Measurements from ENCODE around the genes NOS2, LYRM9, SLC46A1, SDF2 and RAB34.

DNA sequence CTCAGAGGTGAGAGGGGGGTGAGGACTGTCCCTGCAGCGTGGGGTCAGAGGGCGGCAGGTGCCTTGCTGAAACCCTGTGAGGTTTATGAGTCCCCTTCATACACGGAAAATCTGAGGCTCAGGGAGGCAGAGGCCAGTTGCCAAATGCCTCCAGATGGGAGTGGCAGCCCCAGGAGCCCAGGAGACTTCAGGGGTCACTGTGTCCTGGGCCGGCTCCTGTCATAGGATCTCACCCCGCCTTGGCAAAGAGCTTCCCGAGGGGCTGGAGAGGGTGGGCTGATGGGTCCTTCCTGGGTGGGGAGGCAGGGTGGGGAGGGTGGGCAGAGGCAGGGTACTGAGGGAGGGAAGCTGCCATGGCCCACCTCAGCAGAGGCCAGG, 965 bp downstream of the LGALS9 start:
- PRO-cap, 2 experiments = no peak in any of the 2 experiments

DNA sequence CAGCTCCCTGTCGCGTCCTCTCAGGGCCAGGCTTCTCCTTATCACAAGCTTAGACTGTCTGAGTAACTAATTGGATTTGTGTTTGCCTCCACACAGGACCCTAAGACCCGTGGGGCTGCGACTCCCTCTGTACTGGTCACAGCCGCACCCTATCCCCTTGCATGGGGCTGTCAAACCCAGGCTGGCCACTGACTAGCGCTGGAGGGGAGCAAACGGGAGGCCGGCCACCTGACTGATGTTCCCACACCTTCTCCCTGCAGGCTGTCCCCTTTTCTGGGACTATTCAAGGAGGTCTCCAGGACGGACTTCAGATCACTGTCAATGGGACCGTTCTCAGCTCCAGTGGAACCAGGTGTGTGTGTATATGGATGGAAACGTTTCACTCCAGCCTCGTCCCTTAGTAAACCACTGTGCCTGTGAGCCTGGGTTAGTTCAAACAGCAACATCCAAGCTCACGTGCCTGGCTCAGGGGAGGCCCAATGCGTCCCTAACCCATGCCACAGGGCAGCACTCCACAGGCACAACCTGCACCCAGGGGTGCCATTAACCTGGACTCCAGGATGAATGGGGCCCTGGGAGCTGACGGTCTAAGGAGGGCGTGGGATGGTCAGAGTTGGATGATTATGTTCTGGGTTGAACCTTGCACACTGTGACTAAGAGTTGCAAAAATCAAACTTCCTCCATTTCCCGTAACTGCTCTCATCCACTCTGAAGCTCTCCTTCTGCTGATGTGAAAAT, 7.2 kb downstream of the LGALS9 start:
- PRO-cap, 2 experiments = no peak in any of the 2 experiments

DNA sequence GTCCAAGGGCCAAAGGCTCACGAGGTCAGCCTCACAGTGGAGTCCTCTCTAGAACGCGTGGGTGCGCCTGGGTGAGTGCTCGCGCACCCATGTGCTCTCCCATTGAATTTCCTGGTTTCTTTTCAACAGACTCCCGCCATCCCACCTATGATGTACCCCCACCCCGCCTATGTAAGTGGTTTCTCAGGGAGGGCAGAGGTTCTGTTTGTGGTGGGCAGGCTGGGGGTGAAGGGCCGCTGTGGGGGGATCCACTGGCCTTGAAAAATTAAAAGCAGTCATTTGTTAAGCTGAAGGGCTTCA, 15.4 kb downstream of the LGALS9 start:
- PRO-cap, 2 experiments = no peak in any of the 2 experiments

DNA sequence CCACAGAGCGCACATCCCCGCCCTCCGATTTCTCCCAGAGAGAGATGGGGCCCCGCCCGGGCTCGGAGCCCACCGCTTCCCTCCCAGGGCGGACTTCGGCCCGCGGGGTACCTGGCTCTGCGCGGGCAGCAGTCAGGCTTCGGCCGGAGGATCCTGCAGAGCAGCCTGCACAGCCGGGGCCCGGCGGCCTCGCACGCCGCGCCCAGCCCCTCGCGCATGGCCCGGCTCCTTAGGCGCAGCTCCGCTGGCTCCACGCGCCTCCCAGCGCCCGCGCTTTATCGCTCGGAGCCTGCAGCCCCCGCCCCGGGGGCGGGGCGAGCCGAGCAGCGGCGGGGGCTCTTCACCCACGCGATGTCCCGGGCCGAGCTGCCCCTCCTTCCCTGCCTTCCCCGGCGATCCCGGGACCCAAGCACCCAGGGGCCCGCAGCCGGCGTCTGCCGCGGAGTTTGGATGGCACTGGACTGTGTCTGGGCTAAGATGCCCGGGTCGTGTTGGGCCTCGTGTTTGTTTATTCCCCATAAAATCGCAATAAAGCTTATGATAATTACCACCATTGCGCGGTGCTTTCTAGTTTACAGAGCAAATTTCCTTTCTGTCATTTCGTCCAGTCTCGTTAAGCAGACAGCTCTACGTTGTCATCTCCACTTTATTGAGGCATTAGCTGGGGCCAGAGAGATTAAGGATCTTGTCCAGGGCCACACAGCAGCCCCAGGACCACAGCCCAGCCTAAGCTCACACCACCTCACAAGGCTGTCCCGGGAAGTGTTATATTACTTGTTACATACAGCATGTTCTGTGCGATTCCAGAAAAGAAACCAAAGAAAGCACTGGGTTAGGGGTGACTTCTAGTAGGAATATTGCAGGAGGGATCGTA, 6.6 kb downstream of the NOS2 start:
- PRO-cap, 2 experiments = no peak in any of the 2 experiments

DNA sequence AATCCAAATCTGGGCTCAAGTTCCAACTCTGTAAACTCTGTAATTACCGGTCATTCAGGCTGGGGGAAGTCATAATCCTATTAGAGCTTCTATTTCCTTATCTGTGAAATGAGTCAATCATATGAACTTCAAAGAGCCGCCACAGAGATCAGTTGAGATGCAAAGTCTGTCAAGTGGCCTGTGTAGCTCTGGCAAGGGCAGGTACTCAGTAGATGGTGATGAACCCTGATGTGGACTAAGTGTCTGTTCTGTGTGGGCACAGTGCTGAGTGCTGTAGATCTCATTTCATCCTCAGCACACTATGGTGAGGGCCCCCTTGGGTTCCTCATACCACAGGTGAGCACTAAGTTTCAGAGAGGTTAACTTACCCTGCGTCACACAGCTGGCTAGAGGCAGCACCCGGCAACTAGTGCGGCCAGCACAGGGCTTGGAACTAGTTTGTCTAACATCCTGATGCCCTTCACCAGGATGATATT, 2.5 kb downstream of the NOS2 start:
- PRO-cap, 2 experiments = no peak in any of the 2 experiments

- PRO-cap, 2 experiments = no peak in any of the 2 experiments
These were observed at the start of gene NOS2 for GRCh38 chr17:27800318-27801008. TSS of gene NOS2 (minus strand) at chr17:27800529.

DNA sequence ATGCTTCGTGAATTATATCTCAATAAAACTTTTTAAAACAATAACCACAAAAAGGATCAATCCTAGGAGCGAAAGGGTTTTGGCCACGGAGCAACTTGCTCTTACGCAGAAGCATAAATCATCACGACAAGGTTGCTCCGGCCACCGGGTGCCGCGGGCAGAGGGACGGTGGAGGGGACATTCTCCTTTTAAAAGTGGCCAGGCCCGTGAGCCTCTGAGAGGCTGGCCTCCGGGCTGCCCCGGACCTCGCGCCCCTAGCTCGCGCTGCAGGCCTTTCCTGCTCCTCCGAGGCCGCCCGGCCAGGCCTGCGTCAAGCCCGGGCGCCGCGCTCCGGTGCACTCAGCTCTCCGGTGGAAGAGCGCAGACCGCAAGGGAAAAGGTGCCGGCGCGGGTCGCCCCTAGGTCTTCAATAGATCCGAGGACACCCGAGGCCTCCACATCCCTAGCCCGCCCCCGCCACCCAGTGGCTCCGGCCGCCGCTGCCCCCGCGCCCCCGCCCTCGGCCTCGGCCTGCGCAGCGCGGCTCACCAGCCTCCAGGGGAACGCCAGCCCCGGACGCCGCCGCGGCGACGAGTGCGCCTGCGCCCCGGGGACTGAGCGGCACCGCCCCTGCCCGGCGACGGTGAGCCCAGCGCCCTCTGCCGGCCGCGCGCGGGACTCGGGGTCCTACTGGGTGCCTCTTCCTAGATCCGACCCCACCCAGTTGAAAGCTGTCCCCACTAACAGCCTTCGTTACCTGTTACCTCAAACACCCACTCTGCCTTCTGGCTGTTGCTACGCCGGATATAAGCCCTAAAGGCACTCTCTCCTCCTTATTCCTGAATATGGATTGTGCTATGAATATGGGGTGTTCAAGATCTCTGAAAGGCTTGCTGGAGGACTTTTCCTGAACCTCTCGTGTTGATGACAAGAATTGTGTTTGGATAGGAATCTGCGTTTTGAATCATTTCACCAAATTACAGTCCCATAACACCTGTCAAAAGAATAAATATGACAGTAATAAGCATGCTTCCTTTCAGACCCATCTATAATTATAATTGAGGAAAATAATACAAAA, at the start of gene LYRM9:
TSS of gene LYRM9 (minus strand) at position 577 of the 1,057 bp plus-strand sequence.
- PRO-cap, 2 experiments = peak in 2 of 2 experiments; most common plus-strand start position 342 of the sequence (in 1); most common minus-strand start position 540 of the sequence (in 1)

- PRO-cap, 2 experiments = no peak in any of the 2 experiments
These were observed 2.0 kb downstream of the NLK start for GRCh38 chr17:28044231-28045031.

DNA sequence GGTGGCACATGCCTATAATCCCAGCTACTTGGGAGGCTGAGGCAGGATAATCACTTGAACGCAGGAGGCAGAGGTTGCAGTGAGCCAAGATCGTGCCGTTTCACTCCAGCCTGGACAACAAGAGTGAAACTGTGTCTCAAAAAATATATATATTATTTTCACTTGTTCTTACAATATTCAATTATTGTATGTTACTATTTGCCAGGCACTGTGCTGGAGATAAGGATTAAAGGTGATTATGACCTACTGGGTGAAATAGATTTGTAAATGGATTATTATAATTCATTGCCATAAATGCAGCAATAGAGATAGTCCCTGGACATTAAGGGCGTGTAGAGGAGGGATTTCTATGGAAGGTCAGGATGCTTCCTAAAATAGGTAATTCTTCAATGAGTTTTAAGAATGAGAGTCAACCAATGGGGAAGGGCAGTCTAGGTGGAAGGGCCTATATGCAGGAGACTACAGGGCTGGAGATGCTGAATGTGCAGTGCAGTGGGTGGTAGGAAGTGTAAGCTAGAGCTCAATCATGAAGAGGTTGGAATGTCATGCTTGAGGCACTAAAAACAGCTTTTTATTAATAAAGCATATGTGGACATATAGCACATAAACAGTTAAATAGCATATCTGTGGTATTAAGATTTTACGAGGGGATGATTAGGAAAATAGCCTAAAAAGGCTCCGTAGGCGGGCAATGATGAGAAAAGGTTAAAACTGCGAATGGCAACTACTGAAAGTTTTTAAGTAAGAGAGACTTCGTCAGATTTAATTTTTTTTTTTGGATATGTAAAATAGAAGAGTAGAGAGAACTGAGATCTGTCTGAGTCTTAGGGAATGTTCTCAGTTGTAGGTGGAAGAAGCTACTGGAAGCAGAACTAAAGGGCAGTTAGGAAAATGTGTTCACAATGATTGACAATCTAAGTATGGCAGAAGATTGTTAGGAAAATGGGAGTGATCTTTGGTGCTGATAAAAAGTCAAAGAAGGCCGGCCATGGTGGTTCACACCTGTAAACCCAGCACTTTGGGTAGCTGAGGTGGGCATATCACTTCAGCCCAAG, 7.7 kb downstream of the NLK start:
- PRO-cap, 2 experiments = no peak in any of the 2 experiments

DNA sequence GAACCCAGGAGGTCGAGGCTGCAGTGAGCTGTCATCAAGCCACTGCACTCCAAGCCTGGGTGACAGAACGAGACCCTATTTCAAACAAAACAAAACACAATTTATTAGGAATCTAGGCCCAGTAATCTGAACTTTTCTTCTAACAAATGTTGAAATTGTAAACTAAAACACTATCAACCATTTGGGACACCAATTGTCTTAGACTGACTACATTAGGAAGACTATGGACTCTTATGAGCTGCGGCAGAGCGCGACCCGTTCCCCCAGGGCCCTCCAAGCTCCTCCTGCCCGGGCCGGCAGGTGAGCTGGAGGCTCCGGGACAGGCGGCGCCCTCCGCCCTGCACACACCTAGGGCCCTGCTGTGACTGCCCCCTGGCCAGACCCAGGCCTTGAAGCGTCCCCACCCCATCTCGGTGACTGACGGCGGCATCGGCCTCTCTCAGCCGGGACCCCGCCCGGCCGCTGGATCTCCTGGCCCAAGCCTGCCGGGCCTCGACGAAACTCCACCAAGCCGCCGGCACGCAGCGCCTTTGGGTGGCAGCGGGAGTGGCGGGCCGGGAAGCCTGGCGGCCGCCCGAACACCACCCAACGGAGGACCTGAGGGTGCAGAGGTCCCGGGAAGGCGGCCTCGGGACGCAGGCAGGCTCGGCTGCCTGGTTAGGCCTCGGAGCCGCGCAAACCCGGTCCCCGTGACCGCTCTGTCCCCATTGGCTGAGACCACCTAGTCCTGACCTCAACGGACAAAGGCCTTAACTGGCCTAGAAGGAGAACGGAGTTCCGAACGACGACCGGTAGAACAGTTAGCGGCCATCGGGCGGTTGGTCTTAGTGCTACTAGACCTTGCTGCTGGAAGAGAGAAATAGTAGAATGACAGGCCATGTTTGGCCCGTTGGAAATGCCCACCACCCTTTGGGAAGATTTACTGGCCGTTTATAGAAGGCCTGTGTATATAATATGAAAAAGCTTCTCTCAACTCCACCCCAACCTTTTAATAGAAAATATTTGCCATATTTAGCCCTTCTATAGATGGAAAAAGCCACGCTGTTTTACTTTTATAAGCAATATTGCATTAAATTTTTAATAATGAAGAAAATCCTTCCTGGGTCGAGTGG, 12.0 kb upstream of the TMEM97 start:
- PRO-cap, 2 experiments = no peak in any of the 2 experiments

GRCh38 chr17:28405518-28406942, at the start of gene SLC46A1:
TSS of gene SLC46A1 (minus strand) at chr17:28406212.
- PRO-cap, 2 experiments = peak in 1 of 2 experiments; most common plus-strand start chr17:28405973 (in 1); most common minus-strand start chr17:28406592 (in 1)

- PRO-cap, 2 experiments = no peak in any of the 2 experiments
These were observed 3.7 kb upstream of the ALDOC start for GRCh38 chr17:28580263-28580937.

- PRO-cap, 2 experiments = no peak in any of the 2 experiments
These were observed 2.4 kb downstream of the RSKR start for GRCh38 chr17:28611414-28612211.

DNA sequence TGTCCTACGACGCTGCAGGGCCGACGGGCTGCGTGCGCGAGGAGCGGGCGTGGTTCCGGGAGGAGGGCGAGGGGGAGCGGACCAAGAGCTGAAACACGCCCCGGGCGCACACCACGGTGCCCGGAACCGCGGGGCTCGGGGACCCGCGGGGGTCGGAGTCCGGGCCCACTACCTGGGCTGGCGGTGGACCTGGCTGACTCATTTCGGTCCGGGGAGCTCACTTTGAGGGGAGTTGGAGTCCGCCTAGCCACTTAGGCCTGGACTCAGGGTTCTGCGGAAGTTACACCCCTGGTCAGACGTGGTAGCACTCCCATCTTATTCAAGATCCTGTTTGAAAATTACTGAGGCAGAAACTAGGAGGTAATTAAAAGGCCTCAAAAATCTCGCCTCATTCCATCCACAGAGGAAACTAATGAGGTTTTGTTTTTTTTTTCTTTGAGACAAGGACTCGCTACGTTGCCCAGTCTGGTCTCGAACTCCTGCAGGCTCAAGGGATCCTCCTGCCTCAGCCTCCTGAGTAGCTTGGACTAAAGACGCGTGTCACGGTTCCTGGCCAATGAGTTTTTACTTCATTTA, 383 bp upstream of the BLTP2 start:
- PRO-cap, 2 experiments = peak in 2 of 2 experiments; most common plus-strand start position 53 of the sequence (in 2)

DNA sequence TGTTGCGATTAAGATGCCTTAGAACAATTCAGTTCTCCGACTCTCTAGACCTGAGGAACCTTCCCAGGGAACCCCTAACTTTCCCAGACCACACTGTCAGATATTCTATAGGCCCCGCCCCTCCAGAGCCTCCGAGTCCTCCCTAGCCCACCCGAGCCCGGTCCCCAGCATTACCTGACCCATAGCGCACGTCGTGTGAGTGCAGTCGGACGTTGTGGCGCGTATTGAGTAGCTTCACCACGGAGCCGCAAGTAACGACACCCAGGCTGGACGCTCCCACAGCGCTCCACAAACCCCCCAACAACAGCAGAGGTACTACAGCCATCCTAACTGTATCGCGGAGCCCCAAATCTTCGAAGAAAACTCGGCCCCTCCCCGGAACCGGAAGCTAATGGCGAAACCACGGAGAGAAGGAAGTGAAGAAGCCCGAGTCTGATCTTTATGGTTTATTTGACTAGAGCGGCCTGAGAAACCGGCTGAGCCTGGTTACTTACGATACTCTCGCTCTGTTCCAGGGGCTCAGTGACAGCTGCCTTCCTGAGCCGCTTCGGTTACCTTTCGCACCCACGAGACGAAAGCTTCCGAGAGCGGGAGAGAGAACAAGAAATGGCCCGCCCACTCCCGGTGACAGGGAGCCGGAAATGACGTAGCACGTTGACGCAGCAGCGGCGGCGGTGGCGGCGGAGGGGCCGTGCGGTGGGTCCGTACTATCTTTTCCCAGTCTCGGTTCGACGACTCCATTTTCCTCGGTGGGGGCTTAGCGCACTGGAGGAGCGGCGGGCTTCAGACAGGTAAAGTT, at the start of gene SDF2:
TSS of gene SDF2 (minus strand) at position 355 of the 799 bp plus-strand sequence.
- PRO-cap, 2 experiments = peak in 2 of 2 experiments; most common plus-strand start position 657 of the sequence (in 2); most common minus-strand start position 355 of the sequence (in 2)

DNA sequence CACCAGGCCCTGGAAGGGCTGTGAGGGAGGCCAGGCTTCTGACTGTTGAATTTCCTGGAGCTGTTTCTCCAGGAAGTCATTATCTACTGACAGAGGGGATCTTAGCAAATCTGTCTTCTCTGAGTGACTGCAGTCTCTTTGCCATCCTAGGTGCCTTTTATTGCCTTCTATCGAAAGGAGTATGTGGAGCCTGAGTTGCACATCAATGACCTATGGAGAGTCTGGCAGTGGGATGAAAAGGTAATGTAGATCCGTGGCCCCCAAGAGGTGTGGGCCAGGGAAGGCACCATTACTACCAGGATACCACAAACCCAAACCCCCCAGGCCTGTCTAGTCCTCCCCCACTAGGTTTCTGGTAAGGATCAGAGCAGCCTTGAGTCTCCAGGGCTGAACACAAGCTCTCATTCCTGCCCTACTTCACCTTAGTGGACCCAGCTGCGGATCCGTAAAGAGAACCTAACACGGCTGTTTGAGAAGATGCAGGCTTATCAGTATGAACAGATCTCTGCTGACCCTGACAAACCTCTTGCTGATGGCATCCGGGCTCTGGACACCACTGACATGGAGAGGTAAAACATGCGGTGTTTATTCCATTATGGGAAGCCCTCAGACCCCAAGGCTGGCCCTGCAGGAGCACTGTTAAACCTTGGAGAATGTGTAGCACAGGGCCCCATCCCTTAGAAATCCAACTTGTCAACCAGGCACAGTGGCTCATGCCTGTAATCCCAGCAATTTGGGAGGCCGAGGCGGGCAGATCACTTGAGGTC, 16.6 kb downstream of the SUPT6H start:
- PRO-cap, 2 experiments = no peak in any of the 2 experiments

- PRO-cap, 2 experiments = peak in 1 of 2 experiments; most common plus-strand start chr17:28717679 (in 1); most common minus-strand start chr17:28717654 (in 1)
These were observed at the start of gene RAB34 for GRCh38 chr17:28717566-28718730. TSS of gene RAB34 (minus strand) at chr17:28717868.

DNA sequence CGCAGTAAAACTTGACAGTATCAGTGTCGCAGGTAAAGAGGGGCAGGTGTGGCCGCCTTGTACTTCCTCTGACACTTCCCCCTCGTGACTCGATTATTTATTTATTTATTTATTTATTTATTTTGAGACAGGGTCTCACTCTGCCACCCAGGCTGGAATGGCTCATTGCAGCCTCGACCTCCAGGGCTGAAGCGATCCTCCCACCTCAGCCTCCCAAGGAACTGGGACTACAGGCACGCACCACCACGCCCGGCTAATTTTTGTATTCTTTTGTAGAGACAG, 911 bp upstream of the RPL23A start:
- PRO-cap, 2 experiments = no peak in any of the 2 experiments

- PRO-cap, 2 experiments = peak in 2 of 2 experiments; most common plus-strand start chr17:28723431 (in 2)
These were observed 2.9 kb downstream of the TLCD1 start for GRCh38 chr17:28722695-28723955.

DNA sequence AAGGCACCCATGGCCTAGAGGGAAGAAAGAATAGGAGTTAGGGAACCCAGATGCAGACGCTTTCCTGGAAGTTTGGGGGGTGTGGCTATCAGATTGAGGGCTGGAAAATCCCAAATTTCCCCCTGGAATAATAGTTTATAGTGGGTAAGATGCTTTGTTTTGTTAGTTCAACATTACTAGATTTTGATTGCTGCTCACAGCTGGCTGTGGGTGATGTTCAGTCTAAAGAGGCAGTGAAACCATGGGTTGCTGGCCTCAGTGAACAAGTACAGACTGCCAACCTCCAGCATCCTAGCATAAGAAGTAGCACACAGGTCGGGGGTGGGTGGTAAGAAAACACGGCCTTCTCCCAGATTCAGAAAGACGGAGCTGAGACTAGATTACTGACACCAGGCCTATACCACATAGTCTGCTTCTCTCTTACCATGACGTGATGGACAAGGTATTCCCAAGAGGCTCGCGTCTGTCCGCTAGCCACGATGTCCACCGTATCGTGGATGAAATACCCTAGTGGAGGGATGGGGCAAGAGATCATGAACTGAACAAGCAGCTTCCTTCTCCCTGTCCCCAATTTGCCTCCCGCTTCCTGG, 1.1 kb downstream of the TLCD1 start:
- PRO-cap, 2 experiments = no peak in any of the 2 experiments

All from helper T cell (primary cell).